Colon Carcinoma Metastatic in the Lung (tissue), 2 donors: ENCODE measurements around a stretch of chr17.

- PRO-cap, 2 experiments = no peak in any of the 2 experiments
Observed at GRCh38 chr17:265547-266043, 84.1 kb upstream of the DOC2B start.

GRCh38 chr17:319203-319682, 33.4 kb downstream of the RPH3AL start:
- PRO-cap, 2 experiments = no peak in any of the 2 experiments

- PRO-cap, 2 experiments = no peak in any of the 2 experiments
Observed at GRCh38 chr17:344010-344876, 8.4 kb downstream of the RPH3AL start.

DNA sequence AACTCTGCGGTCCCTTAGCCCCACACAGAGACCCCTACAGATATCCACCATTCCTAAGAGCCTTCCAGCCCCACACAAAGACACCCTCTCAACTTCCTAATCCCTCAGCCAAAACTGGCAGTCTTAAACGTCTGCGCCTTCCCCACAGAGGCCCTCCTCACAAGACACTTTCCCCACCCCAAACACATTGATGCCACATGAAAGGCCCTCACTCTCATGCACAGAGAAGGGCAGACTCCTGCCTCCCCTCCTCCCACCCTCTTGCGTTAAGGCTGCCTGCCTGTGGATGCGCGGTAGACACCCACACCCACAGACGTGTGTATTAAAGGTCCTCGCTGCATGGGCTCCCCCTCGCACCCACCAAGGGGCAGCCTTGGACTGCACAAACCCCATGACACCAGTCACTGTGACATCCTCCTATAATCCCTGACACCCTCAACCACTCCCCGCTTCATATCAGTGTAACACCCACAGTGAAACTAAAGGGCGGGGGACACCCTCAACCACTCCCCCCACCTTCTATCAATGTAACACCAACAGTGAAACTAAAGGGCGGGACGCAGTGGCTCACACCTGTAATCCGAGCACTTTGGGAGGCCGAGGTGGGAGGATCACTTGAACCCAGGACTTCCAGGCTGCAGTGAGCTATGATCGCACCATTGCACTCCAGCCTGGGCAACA, 851 bp downstream of the C17orf97 start:
- PRO-cap, 2 experiments = no peak in any of the 2 experiments

DNA sequence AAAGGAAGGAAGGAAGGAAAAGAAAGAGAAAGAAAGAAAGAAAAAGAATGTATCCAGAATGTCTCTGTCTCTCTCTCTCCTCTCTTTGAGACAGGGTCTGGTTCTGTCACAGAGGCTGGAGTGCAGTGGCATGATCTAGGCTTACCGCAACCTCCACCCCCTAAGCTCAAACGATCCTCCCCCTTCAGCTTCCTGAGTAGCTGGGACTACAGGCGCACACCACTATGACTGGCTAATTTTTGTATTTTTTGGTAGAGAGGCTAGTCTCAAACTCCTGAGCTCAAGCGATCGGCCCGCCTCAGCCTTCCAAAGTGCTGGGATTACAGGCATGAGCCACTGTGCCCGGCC, 8.2 kb downstream of the C17orf97 start:
- PRO-cap, 2 experiments = no peak in any of the 2 experiments

DNA sequence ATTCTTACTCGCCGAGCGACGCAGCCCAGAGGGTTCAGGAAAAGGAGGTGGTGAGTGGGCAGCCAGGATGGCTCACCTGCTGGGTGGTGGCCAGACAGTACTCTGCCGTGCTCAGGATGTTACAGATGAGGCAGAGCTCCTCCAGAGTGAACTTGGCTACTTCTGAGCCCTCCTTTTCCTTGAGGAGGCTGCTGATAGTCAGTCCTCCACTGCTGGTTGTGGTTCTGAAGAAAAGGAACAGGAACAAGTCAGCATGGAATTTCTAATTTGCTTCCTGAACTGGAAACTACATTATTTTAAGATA, 150.2 kb downstream of the C17orf97 start:
- PRO-cap, 2 experiments = no peak in any of the 2 experiments

DNA sequence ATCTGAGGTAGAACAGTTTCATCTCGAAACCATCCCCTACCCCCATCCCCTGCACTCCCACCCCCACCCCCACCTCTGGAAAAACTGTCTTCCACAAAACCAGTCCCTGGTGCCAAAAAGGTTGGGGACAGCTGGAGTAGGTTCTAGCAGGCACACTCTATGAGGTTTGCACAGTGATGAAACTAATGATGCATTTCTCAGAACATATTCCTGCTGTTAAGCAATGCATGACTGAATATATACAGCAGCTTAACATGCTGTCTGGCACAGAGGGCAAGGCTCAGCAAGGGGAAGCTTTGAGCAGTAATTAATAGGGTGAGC, 107.9 kb downstream of the VPS53 start:
- PRO-cap, 2 experiments = no peak in any of the 2 experiments

- PRO-cap, 2 experiments = no peak in any of the 2 experiments
Observed at GRCh38 chr17:760306-760840, 8.3 kb upstream of the GEMIN4 start.

DNA sequence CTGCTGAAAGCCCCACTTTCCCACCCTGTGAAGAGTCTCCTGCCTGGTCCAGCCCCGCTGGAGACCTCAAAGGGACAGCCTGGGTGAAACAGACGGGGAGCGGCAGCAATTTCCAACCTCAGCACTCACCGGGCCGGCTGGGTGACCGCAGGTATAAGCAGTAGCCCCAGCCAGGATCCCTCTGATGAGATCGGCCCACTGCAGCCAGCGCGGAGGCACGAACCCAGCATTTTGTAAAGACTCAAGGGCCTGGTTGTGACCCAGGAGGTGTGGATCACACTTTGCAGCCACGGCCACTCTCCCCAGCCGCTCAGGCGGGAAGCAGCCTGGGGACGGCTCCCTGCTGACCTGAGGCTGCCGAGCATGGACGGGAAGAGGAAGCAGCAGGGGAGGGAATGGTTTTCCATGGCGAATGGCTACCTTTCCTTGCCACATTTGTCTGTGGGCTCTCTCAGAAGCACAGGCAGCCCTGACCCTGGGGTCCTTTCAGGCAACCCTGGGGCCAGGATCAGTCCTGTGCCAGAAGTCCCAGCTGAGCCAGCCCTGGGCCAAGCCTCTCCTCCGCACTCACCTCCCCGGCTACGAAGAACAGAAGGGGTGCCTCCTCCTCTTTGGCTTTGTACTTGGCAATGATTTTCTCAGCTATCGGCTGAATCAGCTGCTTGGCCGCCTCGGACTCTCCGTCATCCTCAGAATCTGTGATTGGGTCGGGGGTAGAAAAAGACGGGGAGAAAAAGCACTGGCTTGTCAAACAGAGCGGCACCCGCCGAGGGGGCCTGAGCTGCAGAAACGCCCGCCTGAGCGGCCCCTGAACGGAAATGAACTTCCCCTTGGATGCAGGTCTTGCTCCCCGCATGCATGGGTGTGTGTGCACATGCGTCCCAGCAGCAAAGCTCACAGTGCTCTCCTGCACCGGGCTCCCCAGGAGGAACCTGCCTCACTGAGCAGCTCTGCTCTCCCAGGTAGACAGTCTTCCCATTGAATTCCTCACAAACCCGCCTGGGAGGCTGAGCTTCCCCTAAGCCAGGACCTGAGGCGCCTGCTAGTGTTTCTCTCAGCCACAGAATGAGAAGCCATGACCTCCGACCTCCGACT, 21.3 kb downstream of the MRM3 start:
- PRO-cap, 2 experiments = no peak in any of the 2 experiments

DNA sequence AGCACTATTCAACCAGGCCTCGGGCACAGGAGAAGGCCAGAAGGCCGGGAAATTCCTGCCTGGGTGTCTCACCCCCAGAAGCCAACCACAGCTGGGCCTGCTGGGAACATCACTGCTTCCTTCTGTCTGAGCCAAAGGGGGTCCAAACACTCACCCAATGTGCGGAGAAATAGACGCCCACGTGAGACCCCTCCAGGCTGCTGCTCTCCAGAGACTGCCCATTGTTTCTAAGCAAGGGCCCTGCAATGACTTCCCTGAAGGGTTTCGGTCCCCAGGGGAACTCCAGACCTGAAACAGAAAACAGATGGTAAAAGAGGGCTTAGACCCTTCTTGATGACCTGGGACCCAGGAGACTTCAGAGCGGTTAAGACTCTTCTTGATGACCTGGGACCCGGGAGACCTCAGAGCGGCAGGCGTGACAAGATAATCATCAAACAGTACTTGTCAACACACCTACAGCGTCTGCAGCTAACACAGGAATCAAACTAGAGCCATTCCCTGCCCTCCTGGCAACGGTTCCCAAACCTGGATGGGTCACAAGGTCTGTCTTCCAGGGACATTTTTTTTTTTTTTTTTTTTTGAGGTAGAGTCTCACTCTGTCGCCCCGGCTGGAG, 41.4 kb downstream of the MRM3 start:
- PRO-cap, 2 experiments = no peak in any of the 2 experiments

- PRO-cap, 2 experiments = no peak in any of the 2 experiments
Observed at GRCh38 chr17:848053-848320, 65.8 kb downstream of the MRM3 start.

DNA sequence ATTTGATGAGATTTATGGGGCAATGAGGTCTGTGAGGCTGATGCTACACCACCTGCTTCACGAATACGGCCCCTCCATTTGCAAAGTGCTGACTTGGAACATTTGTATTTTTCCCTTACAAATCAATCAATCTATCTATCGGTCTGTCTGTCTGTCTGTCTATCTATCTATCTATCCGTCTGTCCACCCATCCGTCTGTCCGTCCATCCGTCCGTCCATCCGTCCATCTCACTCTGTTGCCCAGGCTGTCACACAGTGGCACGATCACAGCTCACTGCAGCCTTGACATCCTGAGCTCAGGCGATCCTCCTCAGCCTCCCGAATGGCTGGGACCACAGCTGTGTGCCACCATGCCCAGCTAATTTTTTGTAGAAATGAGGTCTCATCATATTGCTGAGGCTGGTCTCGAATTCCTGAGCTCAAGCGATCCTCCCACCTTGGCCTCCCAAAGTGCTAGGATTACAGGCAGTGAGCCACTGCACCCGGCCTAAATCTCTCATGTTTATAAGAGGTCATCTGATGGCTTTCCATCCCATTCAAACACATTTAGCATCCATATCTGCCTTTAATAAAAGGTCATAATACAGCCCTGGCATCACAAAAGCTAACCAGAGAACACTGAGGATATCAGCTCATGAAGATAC, 88.6 kb downstream of the NXN start:
- PRO-cap, 2 experiments = no peak in any of the 2 experiments

DNA sequence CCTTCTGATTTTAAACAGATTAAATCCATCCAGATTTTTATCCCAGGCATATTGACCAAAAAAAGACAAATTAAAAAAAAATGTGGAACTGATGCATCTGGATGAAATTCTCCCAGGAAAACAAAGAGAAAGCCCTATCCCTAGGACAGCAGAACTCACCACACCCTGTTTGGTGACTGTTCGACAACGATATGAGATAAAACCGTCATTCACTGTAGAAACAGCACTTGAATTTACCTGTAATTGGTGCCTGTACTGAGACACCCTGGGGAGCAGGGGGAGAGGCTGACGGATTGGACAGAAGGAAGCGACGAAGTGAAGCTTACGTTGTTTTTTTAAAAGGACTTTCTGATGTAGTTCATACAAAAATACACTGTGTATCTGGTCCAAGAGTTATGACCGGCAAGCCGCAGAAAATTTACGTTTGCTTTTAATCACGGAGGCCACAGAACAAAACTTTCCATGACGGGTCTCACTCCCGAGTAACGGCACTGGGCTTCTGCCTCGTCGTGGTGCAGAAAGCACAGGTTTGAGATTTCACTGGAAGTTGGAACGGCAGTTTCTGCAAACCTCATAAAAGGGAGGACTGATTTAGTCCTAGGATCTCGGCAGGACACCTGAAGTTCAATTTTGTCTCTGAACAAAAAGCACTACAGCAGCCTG, 9.7 kb downstream of the NXN start:
- PRO-cap, 2 experiments = no peak in any of the 2 experiments

DNA sequence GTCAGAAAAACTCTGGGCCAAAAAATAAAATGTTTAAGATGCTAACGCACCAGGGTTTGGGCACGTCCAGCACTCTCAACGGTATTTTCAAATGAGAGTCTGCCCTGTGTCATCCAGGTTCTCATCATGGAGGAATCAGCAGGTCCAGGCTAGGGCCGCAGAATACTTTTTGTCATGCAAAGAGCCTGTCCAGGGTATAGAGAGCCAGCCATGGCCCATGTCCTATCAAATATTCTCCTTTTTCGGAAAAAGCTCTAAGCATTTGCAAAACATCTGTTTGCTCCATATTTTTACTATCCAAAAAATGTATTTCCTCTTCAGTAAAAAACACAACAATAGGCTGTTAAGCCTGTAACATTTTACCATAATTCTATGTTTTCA, 2.3 kb downstream of the NXN start:
- PRO-cap, 2 experiments = no peak in any of the 2 experiments

DNA sequence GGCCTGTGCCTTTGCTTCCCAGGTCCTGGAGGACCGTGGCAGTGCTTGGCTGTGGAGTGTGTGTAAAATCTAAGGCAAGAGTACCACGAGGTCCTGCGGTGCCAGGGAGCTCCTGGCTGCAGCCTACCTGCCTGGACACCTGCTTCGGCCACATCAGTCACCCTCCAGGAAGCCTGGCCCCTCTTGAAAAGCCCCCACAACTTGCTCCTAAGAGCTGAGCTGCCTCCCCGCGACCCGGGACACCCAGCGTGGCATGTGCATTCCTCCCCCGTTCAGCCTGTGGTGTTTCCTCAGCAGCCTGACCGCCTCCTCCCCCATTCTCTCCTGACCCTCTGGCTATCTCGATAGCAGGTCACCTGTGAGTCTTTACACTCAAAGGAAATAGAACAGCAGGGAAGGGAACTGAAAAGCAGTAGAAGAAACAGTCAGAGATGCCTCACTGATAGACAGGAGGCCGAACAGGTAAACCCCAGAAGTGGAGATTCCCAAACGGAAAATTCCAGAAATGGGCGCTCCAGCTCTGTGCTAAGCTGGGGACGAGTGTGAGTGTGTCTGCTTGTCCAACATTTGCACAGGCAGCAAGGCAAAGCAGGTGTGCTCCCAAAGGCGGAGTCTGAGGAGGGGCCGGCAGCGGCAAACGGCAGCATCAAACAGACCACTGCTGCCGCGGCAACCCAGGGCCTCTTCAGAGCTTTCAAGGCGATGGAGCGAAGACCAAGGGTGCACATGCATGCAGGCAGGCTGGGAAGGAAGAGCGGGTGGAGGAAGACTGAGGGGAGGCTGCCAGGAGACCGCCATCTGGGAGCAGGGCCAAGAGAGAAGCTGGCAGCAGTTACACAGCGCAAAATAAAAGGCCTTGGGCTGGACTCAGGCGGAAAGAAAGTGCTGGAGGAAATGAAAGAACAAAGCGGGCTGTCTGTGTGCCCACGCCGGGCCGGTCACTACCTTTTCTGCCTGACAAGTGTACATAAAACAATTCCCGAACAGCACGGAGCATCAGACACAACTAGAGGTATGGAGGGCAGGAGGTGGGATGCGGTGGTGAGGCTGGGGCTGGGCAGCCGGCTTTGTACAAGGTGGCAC, 8.3 kb downstream of the TIMM22 start:
- PRO-cap, 2 experiments = no peak in any of the 2 experiments

- PRO-cap, 2 experiments = no peak in any of the 2 experiments
Observed at GRCh38 chr17:1029302-1029745, 32.4 kb downstream of the TIMM22 start.

DNA sequence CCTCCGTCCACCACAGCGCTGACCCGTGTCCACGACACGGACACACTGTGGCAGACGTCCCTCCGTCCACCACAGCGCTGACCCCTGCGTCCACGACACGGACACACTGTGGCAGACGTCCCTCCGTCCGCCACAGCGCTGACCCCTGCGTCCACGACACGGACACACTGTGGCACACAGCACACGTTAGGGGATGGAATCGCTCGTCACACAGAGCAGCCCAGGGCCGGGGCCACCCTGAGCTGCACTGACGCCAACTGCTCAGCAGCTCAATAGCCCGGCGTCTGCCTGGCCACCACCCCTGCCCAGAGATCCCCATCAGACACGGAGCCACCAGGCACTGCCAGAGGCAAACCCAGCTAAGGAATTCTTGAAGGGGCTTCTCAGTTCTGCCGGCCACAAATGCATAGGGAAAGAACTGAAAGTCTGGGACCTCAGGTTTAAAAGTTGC, 32.9 kb downstream of the TIMM22 start:
- PRO-cap, 2 experiments = no peak in any of the 2 experiments

GRCh38 chr17:1100379-1100907, 79.3 kb downstream of the ABR start:
- PRO-cap, 2 experiments = no peak in any of the 2 experiments

- PRO-cap, 2 experiments = peak in 2 of 2 experiments; most common plus-strand start chr17:1110427 (in 1); most common minus-strand start chr17:1110245 (in 2)
Observed at GRCh38 chr17:1109996-1110521, 69.7 kb downstream of the ABR start.

- PRO-cap, 2 experiments = no peak in any of the 2 experiments
Observed at GRCh38 chr17:1120444-1121017, 59.2 kb downstream of the ABR start.